HL-60 (cell line): ENCODE measurements around the gene RCAN2.

- RRBS: 96% methylated on average over 3 of the region's 5 CpGs
Observed at GRCh38 chr6:44136251-44136642, 8.9 kb downstream of the TMEM63B start.

GRCh38 chr6:44176761-44176970 lies 18.0 kb downstream of the CAPN11 start:
- RRBS: no CpG with 5 or more reads among the region's 5 CpGs

DNA sequence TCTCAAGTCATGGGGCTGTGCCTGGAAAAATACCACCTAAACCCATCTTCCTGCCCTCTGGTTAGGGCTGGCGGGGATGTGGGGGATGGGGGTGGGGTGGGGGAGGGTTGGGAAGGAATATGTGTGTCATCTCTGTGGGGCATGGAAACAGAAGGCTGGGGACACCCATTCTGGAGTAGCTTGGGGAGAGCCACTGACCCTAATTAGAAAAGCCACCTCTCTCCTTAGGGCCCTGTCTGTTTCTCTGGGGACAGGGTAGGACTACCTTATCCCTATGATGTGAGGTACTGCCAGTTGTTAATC lies 1.3 kb upstream of the SLC29A1 start:
- RRBS: no CpG with 5 or more reads among the region's 1 CpG

DNA sequence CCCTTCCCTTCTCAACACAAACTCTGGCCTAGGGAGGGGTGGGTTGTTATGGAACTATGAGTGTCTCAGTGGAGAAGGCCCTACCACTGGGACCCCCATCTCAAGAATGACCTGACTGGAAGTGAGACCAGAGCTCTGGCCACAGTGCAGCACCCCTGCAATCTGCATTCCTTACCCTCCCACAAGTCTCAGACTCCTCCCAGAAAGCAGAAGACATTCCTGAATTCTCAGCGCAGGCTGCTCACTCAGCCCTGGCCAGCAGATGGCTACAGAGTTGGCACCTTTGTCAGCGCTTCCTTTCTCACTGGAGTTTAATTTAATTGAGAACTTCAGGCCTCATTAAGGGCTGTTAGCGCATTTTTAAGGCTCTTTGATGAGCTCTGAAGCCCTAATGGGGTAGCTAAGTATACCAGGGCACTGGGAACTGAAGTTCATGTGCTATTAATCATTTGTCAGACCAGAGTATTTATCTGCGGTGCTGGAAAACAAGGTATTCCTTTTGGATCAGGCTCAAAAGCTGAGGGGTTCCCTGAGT lies 11.3 kb downstream of the SLC29A1 start:
- RRBS: no CpG with 5 or more reads among the region's 4 CpGs

DNA sequence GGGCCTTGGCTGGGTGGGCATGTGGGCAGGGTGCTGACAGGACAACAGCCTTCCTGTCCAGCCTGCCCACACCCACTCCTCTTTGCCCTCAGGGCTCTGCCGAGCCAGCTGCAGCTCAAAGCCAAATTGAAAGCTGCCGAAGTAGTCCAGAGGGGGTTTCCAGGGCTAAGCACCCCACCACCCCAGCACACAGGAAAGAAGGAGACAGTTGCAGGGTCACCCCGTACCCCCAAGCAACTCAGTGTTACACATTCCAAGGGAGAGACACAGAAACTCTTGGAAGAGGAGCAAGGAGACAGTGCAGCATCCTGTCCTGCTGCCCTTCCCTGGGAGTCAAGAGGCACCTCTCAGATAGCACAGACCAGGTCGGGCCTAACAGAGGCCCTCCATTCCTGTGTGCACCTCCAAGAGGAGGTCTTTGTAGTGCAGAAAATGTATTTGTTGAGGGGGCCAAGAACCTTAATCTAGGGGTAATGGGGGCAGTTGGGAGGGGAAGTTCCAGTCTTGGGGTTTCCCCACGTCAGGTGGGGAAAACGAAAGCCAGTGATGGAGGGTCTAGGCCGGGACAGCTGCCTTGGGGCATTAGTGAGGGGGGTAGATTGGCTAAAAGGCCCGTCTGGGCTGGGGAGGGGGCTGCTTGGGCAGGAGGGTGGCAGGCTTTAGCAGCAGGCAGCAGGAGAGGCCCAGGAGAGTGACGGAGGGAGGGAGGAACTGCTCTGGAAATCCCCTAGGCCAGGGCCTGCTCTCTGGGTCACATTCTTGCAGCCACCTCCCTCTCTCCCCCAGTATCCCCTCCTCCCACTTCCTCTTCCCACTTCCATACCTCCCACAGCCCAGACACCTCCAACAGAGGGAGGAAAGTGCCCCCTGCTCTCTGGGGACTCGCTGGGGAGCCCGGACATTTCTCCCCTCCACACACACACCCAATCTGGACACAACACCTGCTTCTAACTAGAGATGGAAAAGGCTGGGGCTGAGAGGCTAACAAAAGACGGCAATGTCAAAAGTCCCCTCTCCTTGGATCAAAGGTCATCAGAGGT lies 2.2 kb downstream of the NFKBIE start:
- RRBS: no CpG with 5 or more reads among the region's 12 CpGs

DNA sequence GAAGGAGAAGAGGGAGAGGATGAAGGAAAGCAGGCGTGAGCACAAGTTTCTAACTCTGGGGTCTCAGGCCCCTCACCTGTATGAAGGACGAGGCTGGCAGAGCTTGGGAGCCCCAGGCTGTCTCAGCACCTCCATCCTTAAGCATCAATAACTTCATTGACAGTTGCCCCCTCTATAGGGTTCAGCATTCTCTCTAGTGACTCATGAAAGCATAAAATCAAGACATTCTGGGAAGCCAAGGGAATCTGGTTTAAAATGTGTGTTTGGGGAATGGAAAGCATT lies 279.6 kb downstream of the CDC5L start:
- RRBS: no CpG with 5 or more reads among the region's 2 CpGs

- RRBS: no CpG with 5 or more reads among the region's 4 CpGs
Observed at GRCh38 chr6:44733633-44734221, 346.2 kb downstream of the CDC5L start.

DNA sequence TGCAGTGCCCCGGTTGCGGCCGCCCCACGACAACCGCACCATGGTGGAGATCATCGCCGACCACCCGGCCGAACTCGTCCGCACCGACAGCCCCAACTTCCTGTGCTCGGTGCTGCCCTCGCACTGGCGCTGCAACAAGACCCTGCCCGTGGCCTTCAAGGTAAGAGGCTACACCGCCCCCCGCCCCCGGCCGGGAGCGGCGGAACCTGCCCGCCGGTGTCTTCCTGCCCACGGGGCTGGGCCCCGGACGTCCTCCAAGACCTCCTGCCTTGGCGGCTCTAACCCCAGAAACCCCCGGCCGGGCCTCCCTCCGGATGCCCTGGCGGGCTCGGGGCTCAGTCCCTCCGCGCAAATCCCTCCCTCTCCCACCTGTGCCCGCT lies 45.1 kb upstream of the SUPT3H start:
- RRBS: 3% methylated on average over 12 of the region's 36 CpGs

- RRBS: no CpG with 5 or more reads among the region's 3 CpGs
Observed at GRCh38 chr6:45997700-45998484, 17.8 kb downstream of the CLIC5 start.

DNA sequence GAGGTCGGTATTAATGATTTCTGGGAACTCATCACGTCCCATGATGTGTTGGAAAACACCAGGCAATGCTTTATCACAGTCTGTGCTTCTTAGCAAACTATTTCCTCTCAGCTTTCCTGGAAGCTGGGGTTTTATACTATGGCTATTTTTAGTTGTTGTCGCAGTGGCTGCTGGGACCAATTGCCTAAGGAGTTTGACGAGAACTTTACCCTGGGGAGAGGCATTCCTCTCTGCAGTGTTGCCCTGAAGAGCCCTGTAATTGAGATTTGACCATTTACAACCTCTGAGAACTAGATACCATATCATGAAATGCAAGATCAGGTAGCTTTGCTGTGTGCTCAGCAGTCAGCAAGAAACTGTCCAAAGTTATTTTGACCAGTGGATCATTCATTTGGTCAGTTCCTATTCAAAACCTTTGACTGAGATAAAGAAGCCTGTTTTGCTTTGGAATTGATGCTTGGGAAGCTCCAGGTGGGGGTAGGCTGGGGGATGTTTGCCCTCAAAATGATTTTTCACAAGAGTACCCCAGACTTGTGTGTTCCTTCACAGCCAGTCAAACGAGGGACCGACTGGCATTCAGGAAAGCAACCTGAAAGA lies 38.0 kb upstream of the CLIC5 start:
- RRBS: no CpG with 5 or more reads among the region's 6 CpGs

DNA sequence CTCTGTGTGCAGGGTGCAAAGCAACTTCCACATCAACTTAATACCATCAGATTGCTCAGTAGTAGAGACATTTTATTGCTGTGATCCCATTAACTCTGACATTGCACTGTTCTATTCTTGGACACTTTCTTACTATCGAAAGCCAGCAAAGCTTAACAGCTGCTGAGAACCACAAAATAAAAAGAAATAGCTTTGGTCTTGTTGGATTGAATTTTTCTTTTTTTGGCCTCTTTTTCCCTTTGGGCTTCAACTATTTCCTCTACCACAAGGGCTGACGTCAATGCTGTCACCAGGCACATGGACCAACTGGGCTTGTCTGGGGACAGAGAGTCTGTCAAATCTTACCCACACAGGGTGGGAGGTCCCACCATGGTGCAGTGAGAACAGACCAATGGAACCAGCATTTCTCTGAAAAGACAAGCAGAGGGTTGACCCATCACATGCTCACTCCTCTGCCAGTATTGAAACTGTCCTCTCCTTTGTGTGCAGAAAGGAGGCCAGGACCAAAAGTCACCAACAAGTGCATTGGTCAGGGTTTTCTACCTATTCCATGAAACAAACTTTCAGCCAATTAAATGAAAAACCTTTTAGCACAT lies 63.5 kb upstream of the ENPP5 start:
- RRBS: no CpG with 5 or more reads among the region's 2 CpGs

- RRBS: no CpG with 5 or more reads among the region's 18 CpGs
Observed at GRCh38 chr6:46325277-46326106, 154.7 kb upstream of the ENPP5 start.

- RRBS: no CpG with 5 or more reads among the region's 6 CpGs
Observed at GRCh38 chr6:46376582-46377005, 114.7 kb downstream of the RCAN2 start.

DNA sequence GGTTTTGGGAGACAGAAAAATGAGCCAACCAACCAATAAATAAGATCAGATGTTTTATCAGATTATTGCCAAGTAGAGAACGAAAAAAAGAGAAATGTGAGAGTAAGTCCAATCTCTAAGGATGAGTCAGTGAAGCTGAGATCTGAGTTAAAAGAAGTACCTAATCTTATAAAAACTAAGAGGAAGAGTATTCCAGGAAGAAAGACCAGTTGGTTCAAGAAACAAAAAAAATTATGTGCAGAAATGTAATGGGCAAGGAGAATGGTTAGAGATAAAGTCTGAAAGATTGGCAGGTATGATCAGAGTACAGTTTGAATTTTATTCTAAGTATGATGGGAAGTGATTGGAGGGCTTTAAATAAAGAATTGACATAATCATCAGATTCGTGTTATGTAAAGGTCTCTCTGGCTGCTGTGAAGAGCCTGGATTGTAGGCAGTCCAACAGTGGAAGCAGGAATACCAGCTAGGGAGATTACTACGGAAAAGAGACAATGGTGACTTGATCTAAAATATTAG lies 79.6 kb downstream of the RCAN2 start:
- RRBS: no CpG with 5 or more reads among the region's 3 CpGs

GRCh38 chr6:46490751-46491779 lies at the start of gene RCAN2:
Gene RCAN2 (minus strand): TSS chr6:46491449.
- RRBS: 8% methylated on average over 46 of the region's 102 CpGs

DNA sequence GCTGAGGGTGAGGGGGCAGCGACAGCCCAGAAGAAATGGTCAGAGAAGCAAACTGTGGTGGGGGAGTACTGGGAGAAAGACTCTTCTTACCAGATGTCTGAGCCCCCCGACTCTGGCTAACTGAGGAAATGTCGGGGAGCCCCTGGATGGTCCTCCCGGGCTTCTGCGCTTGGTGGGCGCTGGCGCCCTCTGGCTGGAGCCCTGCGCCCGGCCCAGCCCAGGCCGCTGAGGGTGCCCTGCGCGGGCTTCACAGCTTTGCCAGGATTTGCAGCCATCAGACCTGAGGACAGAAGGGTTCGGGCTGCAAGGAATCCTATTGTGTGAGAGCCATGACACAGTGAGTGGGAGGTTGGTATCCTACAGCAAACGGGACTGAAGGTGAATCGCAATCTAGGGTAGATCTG lies 533 bp upstream of the RCAN2 start:
- RRBS: 4% methylated on average over 6 of the region's 15 CpGs

DNA sequence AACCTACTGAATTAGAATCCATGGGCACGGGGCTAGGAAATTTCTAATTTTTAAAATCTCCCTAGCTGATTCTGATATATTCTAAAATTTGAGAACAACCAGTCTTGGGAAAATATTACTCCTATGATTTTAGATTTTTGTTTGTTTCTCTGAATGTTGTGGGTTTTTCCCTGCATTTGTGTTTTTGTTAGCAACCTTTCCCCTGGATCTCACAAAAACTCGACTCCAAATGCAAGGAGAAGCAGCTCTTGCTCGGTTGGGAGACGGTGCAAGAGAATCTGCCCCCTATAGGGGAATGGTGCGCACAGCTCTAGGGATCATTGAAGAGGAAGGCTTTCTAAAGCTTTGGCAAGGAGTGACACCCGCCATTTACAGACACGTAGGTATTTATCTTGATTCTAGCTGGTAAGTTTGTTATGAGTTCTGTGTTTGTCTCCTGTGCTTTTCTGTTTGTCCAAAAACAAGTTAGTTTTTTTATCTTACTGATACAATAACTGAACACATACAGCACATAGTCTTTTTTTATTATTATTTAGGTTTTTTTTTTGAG lies 3.0 kb downstream of the SLC25A27 start:
- RRBS: no CpG with 5 or more reads among the region's 7 CpGs

DNA sequence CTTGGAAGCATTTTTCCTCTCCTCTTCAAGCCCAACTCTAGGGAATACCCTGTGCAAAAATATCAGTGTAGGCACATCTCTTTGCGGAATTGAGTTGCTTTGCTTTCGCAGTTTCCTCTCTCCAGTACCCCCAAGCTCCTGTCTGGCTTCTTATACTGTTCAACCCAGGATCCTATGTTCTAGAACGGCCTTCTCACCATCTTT lies 38.9 kb downstream of the MEP1A start:
- RRBS: no CpG with 5 or more reads among the region's 3 CpGs

GRCh38 chr6:47413816-47414414 lies 63.7 kb upstream of the CD2AP start:
- RRBS: no CpG with 5 or more reads among the region's 3 CpGs

- RRBS: no CpG with 5 or more reads among the region's 8 CpGs
Observed at GRCh38 chr6:47663854-47664211, 34.5 kb upstream of the ADGRF4 start.